ENCODE measurements around the gene COX18.

GRCh38 chr4:70706126-70706628, 15.6 kb upstream of the RUFY3 start:
- PRO-cap, result no peak
- RAMPAGE, long total RNA, 3 experiments, result no peak in any of the 3 experiments

DNA sequence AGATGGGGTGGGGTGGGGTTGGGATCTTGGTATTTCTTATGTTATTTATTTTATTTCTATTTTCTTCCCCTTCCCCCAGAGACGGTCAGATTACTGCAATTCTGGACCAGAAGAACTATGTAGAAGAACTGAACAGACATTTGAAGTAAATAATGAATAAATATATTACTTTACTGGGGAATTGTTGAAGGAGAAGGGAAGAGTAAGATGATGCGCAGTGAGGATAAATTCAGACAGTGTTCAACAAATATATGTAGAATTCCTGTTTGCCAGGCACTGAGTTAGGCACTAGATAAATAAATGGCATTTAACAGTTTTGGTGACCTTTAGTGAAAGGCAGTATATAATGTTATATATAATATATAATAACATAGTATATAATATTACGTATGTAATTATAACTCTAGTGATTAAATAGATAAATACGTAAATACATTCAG, 53.3 kb downstream of the RUFY3 start:
- PRO-cap, result no peak
- RAMPAGE, long total RNA, 3 experiments, result no peak in any of the 3 experiments

GRCh38 chr4:70992743-70993170, 692 bp upstream of the DCK start:
- PRO-cap, result no peak
- RAMPAGE, long total RNA, 3 experiments, result no peak in any of the 3 experiments

- PRO-cap, result no peak
- RAMPAGE, long total RNA, 3 experiments, result no peak in any of the 3 experiments
These were observed 1.3 kb downstream of the DCK start for GRCh38 chr4:70994692-70995130.

DNA sequence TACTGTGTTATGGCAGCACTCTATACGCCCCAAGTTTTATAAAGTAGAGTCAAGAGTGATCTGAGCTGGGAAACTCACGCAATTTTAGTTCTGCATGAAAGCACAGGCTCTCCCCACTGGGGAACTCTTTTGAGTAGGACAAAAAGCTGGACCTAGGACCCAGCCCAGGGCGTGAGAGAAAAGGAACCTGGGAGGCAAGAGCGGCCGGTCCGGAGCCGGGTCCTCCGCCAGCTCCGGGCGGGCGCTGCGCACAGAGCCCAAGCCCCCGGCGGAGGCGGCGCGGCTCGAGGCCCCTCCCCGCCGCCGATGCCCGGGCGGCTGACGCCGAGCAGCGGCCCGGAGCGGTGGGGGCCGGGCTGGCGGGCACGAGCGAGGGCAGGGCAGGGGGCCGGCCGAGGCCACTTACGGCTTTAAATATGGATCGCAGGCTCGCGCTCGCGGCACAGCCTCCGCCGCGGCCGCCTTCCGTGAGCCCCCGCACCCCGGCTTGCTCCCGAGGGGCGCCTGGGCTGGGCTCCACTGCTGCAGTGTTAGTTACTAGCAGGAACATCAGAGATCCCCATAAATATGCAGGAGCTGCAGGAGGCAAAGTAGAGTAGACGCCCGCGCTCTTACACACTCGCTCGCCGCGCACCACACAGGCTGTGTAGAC, 607 bp upstream of the SLC4A4 start:
- PRO-cap, result bidirectional peak, plus-strand start at position 413 of the sequence, minus-strand start at position 261 of the sequence
- RAMPAGE, long total RNA, 3 experiments, result no peak in any of the 3 experiments

GRCh38 chr4:71430433-71431075, 243.5 kb downstream of the SLC4A4 start:
- PRO-cap, result no peak
- RAMPAGE, long total RNA, 3 experiments, result no peak in any of the 3 experiments

GRCh38 chr4:71487273-71487618, 296.6 kb downstream of the GC start:
- PRO-cap, result no peak
- RAMPAGE, long total RNA, 3 experiments, result no peak in any of the 3 experiments

DNA sequence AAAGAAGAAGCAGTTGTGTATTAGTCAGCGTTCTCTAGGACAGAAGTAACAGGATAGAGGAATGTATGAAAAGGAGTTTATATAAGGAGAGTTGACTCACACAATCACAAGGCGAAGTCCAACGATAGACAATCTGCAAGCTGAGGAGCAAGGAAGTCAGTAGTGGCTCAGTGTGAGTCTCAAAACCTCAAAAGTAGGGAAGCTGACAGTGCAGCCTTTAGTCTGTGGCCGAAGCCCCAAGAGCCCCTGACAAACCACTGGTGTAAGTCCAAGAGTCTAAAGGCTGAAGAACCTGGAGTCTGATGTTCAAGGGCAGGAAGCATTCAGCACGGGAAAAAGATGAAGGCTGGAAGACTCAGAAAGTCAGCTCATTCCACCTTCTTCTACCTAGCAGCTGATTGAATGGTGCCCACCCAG, 181.2 kb downstream of the GC start:
- PRO-cap, result no peak
- RAMPAGE, long total RNA, 3 experiments, result no peak in any of the 3 experiments

GRCh38 chr4:73068936-73070022, at the start of gene COX18:
Gene COX18 (minus strand): TSS chr4:73069716.
- PRO-cap, result bidirectional peak, plus-strand start at chr4:73069465, minus-strand start at chr4:73069470; unidirectional peak, minus-strand start at chr4:73069515; bidirectional peak, plus-strand start at chr4:73069938, minus-strand start at chr4:73069705
- RAMPAGE, long total RNA, 3 experiments, result start-site peak on the minus strand in 2 of 3 experiments, at chr4:73069658-73069730 at its widest, 17 to 72 reads per replicate

DNA sequence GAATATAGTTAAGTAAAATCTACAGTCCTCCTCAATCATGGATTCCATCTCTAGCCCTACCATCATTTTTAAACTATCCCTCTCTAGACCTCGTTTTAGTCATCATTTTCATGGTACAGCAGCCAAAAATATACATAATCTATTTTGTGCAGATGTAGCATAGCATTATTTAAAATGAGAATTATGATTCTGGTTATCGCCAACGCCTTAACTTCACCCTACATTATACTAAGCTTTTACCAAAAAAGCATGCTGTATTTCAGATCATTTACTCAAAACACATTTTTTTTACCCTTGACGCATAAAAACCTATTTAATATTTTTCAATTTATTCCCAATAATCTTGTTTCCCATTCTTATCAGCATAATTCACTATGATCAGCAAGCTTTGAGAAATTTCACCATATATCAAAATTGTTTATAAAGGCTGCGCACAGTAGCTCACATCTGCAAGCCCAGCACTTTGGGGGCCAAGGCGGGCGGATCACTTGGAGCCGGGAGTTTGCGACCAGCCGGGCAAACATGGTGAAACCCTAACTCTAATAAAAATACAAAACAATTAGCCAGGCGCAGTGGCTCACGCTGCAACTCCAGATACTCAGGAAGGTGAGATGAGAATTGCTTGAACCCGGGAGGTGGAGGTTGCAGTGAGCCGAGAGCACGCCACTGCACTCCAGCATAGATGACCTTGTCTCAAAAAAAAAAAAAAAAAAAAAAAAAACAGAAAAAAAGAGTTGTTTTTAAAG, 8.5 kb downstream of the ANKRD17 start:
- PRO-cap, result no peak
- RAMPAGE, long total RNA, 3 experiments, result no peak in any of the 3 experiments

DNA sequence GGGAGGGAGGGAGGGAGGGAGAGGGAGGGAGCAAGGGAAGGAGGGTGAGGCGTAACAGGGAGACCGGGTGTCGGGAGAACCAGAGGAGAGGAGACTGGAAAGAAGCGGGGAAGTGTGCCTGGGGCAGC, 137 bp upstream of the ANKRD17 start:
- PRO-cap, result bidirectional peak, plus-strand start at position 33 of the sequence, minus-strand start outside the sequence
- RAMPAGE, long total RNA, 3 experiments, result no peak in any of the 3 experiments

DNA sequence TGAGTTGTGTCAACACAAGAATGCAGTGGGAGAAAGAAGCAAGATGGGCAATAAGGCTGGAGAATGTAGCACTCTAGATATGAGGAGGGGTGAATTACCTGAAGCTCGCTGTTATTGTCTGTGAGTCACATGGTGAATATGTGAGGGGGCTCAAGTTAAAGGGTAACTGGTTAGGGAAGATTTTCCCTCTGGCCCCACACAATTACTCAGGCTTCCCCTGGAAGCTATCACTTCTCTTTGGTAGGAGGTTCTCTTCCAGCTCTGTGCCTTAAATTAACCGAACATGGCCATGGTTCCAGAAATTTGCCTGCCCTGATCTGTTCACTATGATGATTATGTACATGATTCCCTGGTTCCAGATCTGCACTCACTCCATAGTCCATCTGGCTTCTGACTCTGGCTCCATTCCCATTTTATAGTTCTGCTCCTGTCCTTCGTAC, 16.2 kb upstream of the ANKRD17 start:
- PRO-cap, result no peak
- RAMPAGE, long total RNA, 3 experiments, result no peak in any of the 3 experiments

DNA sequence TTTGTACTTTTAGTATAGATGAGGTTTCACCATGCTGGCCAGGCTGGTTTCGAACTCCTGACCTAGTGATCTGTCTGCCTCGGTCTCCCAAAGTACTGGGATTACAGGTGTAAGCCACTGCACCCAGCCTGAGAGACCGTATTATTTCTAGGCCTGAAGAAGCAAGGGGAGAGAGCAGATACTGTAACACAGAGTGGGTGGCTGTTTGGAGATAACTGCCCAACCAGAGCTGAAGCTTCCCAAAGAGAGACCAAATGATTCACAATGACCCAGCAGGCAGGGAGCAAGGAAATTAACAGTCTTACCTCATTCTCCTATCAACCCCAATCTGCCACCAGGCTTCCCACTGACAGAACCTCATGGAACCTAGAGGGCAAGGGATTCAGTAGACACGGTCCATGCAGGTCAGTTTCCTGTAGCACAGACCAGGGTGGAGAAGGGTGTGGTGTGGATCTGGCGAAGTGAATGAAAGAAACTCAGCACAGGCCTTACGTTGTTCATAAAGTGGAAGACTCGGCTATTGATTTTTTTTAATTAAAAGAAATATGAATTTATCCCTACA, 60.7 kb upstream of the ALB start:
- PRO-cap, result no peak
- RAMPAGE, long total RNA, 3 experiments, result no peak in any of the 3 experiments

DNA sequence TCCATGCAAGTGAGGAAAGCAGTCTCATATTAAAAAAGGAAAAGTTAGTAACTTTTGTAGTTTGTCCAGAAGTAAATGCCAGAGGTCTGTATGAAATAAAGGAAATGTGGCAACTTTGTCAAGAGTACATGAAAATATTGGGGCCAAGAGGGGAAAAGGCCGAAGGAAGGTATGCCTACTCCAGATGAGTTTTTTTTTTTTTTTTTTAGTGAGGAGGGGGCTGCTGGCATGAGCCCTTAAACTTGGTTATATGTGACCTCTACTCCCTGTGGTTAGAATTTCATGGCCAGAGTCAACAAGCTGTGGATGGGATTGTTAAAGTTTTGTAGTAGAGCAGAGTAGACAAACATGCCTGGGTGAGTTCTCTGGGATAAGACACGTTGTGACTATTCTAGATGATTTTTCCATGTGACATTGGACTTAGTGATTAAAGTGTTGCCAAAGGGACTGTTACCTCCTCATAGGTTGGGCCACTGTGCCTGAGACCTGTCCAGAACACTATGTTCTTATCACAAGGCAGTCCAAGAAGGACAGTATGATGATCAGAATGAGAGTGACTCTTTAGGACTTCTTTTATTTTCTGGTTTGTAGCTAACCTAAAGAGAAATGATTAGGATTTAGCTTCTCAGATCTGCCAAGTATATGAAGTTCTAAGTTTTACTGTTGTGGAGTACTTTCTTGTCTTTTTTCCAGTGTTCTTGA, 28.8 kb upstream of the ALB start:
- PRO-cap, result no peak
- RAMPAGE, long total RNA, 3 experiments, result no peak in any of the 3 experiments

- PRO-cap, result no peak
- RAMPAGE, long total RNA, 3 experiments, result no peak in any of the 3 experiments
These were observed 5.5 kb downstream of the ALB start for GRCh38 chr4:73409517-73410018.

DNA sequence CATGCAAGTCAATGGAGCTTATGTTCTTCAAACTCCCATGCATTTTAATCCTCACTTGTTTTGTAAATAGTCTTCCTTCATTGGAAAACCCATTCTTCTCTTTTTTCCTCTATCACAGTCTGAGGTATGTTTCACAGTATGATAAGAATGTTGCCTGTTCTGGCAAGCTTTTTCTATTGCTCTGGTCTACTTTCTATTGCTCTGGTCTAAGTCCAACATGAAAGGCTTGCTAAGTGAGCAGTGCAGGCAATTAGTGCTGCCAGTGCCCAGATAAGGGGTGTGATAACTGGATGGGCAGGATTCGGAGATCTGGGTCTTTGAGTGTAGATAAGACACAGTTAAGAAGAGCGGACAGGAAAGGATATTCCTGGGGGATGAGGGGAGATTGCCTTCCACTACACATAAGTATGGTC, 17.1 kb downstream of the AFP start:
- PRO-cap, result no peak
- RAMPAGE, long total RNA, 3 experiments, result no peak in any of the 3 experiments

DNA sequence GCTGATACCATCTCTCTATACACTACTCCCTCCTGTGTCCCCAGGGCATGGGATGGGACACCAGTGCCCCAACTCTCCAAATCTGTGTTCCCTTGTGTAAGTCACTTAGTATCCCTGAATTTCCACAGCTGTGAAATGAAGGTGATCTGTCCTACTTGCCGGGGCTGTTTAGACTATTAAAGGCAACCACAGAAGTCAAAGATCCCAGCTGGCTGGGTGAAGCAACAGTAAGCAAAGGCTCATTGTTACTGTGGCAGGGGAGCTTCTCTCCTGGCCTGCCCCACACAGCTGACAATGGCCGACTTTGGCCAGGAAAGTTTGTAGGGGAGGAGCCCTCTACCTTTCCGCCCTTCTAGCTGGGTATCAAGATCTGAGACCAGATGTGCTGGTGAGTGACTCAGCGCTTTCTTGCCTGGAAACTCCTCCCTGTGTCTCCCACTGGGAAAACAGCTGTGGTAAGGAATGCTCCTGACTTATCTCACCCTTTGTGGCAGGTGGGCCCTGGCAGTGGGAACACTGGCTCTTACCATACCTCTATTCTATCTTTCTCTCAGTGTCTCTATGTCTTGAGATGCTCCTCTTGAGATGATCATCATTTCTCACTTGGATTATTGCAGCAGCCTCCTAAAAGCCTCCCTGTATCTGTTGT, 21.0 kb downstream of the RASSF6 start:
- PRO-cap, result no peak
- RAMPAGE, long total RNA, 3 experiments, result no peak in any of the 3 experiments

- PRO-cap, result no peak
- RAMPAGE, long total RNA, 3 experiments, result no peak in any of the 3 experiments
These were observed 16.8 kb downstream of the RASSF6 start for GRCh38 chr4:73603387-73603811.

GRCh38 chr4:73669689-73670187, 49.5 kb upstream of the RASSF6 start:
- PRO-cap, result no peak
- RAMPAGE, long total RNA, 3 experiments, result no peak in any of the 3 experiments

DNA sequence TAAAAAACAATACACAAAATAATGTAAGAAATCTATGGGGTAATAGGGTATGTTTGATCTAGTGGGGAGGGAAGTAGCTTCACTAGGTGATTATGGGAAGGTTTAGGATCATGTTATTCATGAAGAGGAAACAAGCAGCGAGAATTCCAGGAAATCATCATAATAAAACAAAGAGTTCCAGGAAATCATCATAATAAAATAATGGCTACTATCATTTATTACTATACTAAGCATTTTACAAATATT, 12.3 kb upstream of the CXCL8 start:
- PRO-cap, result no peak
- RAMPAGE, long total RNA, 3 experiments, result no peak in any of the 3 experiments

Measured in subcutaneous adipose tissue (tissue), 3 donors.